ENCODE results near the gene DIP2C.

GRCh38 chr10:260755-261527, 125.7 kb downstream of the ZMYND11 start:
- RRBS: no CpG with 5 or more reads among the region's 20 CpGs
CAGE:
- cytosol, long polyA plus RNA: no peak
- long polyA plus RNA: no peak
- nucleus, long polyA plus RNA: no peak

DNA sequence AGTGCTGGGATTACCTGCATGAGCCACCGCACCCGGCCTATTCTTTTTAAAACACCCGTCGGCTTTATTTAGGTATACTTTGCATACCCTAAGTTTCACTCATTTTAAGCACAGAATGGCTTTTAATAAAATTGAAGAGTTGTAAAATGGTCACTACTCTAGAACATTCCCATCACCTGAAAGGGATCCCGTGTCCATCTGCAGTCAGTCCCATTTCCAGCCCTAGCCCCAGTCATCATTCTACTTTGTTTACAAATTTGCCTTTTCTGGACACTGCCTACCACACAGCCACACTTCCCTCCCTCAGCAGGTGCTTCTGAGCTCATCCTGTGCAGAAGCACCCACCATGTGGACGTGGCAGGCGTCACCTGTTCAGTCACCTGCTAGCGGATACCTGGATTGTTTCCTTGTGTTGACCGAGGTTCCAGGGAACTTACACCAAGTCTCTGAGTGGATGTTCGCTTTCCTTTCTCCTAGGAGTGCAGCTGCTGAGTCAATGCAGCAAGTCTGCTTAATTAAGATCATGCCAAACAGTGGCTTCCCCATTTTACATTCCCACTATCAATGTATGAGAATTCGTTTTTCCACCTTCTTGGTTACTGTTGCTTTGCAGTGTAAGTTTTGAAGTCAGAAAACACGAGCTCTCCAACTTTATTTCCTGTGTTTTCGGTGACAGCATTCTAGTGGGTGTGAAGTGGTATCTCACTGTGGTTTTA, 198.1 kb downstream of the ZMYND11 start:
- RRBS: no CpG with 5 or more reads among the region's 13 CpGs
CAGE:
- cytosol, long polyA plus RNA: no peak
- long polyA plus RNA: no peak
- nucleus, long polyA plus RNA: no peak

DNA sequence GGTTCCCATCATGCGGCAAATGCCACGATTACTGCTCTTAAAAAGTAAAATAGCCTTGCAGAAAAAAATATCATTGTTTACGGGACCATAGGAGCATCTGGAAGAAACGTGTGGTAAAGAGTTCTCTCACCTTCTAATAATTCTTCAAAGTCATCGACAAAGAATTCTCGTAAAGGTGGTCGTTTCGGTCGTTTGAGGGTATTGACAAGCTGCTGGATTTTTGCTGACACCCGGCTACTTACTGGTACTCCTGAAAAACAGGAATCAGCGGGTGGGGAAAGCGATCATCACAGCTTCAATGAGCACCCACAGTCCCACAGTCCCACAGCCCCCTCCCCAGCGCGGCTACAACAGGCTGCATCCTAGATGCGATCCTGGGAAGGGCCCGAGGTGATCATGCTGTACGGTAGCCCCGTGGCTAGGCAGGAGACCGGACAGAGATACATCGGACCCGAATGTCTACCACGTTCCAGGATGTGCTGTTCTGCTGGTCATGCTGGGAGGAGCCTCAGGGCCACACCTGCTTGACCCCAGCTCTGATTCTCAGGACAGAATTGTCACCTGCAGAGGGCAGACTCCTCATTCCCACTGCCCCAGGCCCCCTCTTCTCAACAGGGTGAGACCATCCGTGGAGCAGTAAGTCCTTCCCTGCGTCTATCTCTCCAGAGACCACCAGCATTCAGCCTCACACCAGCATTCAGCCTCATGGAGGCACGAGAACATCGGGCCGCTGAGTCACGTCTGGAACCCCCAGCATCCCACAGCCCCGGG, 273.6 kb downstream of the DIP2C start:
- RRBS: no CpG with 5 or more reads among the region's 29 CpGs
CAGE:
- cytosol, long polyA plus RNA: no peak
- long polyA plus RNA: no peak
- nucleus, long polyA plus RNA: no peak

- RRBS: no CpG with 5 or more reads among the region's 9 CpGs
CAGE:
- cytosol, long polyA plus RNA: no peak
- long polyA plus RNA: no peak
- nucleus, long polyA plus RNA: no peak
Observed at GRCh38 chr10:454643-455259, 234.7 kb downstream of the DIP2C start.

- RRBS: no CpG with 5 or more reads among the region's 9 CpGs
CAGE:
- cytosol, long polyA plus RNA: no peak
- long polyA plus RNA: no peak
- nucleus, long polyA plus RNA: no peak
Observed at GRCh38 chr10:546969-547436, 142.5 kb downstream of the DIP2C start.

DNA sequence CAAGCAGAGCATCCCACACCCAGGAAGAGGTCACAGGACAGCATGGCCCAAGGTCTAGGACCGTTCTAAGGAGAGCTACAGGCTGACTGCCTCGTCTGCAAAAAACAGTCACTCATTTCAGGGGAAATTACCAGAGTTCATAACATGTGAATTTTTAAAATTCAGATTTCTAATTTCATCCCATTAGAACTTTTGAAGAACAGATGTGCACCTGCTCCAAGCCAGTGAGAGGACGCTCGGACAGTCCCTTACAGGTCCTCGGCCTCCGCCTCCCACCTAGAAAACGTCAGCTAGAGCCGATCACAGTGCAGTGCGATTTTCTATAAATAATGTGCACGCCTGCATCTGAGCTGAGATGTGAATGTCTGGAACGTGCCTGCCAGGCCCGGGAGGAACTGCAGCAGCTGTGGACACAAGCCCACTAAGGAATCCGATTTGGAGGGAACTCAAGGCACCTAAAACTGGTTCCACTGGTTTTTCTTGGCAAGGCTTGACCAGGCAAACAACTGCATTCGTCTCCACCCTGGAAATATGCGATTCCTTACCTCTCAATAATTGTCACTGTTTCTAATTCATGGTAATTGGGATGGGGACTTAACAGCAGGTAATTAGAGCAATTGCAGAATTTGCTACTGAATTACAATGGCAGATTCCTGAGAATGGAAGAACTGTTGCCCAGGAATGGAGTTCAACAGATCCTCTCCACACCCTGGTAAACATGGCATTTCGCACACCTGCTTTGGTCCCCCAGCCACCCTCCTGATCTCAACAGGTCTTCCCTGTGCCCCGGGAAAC, 76.2 kb downstream of the DIP2C start:
- RRBS: no CpG with 5 or more reads among the region's 17 CpGs
CAGE:
- cytosol, long polyA plus RNA: no peak
- long polyA plus RNA: no peak
- nucleus, long polyA plus RNA: no peak

DNA sequence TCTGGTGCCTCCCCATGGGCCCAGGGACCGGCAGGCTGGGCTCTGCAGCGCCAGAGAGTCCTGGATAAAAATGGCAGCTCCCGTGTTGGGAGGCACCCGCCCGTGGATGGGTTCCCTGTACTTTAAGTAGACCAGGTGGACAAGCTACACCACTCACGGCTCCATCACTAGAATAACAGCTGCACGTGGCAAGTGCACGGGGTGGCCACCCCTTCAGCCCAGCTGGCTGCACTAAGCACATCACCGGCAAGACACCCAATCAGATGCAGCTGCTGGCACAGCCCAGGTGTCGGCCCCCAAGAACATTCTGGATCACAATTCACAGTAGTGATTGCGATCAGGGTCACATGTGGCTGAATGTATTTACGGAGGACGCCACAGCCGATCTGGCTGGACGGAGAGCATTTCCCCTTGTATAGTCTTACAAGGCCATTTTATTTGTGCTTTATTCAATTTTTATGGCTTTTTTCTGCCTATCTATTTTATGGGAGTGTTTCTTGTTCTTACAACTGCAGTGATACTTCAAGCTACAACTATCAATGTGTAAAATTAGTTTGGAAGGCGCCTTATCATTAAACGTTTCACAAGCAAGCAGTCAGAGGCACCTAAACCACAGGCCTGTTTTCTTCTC, 69.6 kb downstream of the DIP2C start:
- RRBS: no CpG with 5 or more reads among the region's 17 CpGs
CAGE:
- cytosol, long polyA plus RNA: no peak
- long polyA plus RNA: no peak
- nucleus, long polyA plus RNA: no peak

GRCh38 chr10:663695-664689, 25.5 kb downstream of the DIP2C start:
- RRBS: no CpG with 5 or more reads among the region's 27 CpGs
CAGE:
- cytosol, long polyA plus RNA: no peak
- long polyA plus RNA: no peak
- nucleus, long polyA plus RNA: no peak

GRCh38 chr10:689324-690409, at the start of gene DIP2C:
TSS of gene DIP2C (minus strand) at chr10:689668.
- RRBS: 2% methylated on average over 31 of the region's 157 CpGs
CAGE:
- cytosol, long polyA plus RNA: no peak
- long polyA plus RNA: no peak
- nucleus, long polyA plus RNA: start-site peak on the minus strand at chr10:689583-689887, 29 reads

- RRBS: no CpG with 5 or more reads among the region's 13 CpGs
CAGE:
- cytosol, long polyA plus RNA: no peak
- long polyA plus RNA: no peak
- nucleus, long polyA plus RNA: no peak
Observed at GRCh38 chr10:693307-694044, 4.0 kb upstream of the DIP2C start.

DNA sequence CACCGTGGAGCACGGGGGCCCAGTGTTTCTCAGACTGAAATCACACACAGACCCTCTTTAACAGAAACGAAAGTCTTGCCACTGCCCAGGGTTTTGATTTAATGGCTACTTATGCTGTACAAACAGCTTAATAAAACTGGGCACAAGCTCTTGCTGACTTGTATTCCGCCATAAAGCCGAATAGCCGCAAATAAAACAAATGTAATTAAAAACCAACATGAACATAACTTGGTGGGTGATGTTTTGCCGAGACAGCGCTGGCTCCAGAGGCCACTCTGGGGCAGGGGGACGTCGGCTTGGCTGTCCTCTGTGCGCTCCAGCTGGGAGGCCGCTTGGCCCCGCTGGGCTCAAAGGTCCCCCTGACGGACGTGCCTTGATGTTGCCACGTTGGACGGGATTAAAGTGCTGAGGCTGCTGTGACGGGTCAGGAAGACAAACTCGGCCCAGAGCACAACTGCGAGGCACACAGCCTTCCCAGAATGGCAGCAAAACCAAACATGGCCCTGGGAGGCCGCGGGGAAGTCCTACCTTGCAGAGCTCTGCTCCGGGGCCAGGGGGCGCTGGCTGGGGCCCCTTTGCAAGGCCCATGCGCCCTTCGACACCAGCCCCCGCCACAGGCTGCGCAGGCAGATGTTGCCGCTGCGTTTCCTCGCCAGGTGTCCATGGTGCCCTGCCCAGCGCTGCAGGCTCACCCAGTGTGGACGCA, 99.3 kb upstream of the DIP2C start:
- RRBS: no CpG with 5 or more reads among the region's 33 CpGs
CAGE:
- cytosol, long polyA plus RNA: no peak
- long polyA plus RNA: no peak
- nucleus, long polyA plus RNA: no peak

- RRBS: no CpG with 5 or more reads among the region's 9 CpGs
CAGE:
- cytosol, long polyA plus RNA: no peak
- long polyA plus RNA: no peak
- nucleus, long polyA plus RNA: no peak
Observed at GRCh38 chr10:818326-819105, 113.0 kb downstream of the LARP4B start.

GRCh38 chr10:824623-825551, 106.6 kb downstream of the LARP4B start:
- RRBS: no CpG with 5 or more reads among the region's 10 CpGs
CAGE:
- cytosol, long polyA plus RNA: no peak
- long polyA plus RNA: no peak
- nucleus, long polyA plus RNA: no peak

DNA sequence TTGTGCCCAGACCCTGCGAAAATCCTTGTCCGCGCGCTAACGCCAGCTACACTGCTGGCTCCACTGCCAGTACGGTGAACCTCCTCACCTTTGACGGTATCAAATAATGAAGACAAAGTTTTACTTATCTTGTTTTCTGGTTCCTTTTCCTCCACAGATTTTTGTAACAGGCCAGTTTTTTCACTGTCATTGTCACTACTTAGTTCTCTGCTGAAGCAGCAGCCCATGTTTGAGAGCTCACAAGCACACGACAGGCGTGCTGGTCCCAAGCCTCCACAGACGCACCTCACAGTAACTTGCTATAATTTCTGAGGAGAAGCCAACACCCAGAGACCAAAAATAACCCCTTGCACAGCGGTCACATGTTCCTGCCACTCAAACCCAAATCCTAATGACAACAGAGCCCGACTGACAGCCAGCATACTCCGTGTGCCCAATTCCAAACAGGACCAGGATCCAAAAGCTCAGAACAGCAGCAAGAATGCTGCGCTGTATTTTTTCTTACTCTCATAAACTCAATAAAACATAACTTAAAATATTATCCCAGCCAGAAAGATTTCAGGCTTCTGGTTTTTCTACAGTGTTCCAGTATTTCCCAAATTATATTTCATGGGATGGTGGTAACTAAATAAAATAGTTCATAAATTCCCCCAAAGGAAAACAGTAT, 58.5 kb downstream of the LARP4B start:
- RRBS: no CpG with 5 or more reads among the region's 14 CpGs
CAGE:
- cytosol, long polyA plus RNA: no peak
- long polyA plus RNA: no peak
- nucleus, long polyA plus RNA: no peak

DNA sequence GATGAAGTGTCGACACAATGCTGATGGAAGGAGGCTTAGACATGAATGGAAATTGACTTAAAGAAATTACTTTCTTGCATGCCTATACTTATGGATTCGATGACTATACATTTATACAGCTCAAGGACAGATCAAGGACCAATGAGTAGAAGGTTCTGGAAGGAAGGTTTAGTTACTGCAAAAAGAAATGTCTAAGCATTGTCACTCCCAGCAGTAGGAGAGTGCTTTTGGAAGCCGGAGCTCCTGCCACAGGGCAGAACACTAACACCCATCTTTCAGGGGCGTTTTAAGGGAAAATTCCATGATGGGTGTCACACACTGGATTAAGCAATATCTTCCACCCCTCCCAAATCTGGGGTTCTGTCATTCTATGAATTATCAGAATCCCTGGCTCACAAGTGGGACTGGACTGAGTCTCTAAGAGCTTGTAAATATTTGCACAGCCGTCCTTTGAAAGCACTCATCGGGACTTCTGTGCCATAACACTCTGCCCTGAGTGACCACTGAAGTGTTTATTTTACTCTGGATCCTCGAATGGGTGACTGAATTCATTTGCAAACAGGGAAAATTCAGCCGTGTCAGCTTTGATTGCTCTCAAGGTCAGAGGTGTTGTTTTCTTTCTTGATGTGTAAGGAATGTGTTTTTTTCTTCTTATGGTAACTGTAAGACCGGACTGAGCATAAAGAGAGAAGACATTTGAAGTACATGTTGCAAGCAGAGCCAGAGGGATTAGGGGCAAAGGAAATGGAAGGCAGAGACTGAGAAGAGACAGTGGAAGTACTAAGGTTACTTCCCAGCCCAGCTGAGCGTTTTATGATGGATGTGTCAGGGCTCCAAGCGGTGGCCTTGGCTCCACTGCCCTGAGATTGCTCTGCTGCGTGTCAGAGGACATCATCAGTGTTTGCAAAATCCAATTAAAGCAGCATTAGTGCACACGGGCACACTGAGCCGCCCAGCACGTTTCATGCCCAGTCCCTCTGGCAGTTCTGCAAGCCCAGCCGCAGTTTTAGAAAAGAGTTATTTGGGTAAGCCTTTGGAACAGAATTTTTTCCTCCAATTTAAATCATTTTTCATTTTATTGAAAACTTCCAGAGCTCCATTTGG, 17.8 kb upstream of the GTPBP4 start:
- RRBS: no CpG with 5 or more reads among the region's 16 CpGs
CAGE:
- cytosol, long polyA plus RNA: no peak
- long polyA plus RNA: no peak
- nucleus, long polyA plus RNA: no peak

DNA sequence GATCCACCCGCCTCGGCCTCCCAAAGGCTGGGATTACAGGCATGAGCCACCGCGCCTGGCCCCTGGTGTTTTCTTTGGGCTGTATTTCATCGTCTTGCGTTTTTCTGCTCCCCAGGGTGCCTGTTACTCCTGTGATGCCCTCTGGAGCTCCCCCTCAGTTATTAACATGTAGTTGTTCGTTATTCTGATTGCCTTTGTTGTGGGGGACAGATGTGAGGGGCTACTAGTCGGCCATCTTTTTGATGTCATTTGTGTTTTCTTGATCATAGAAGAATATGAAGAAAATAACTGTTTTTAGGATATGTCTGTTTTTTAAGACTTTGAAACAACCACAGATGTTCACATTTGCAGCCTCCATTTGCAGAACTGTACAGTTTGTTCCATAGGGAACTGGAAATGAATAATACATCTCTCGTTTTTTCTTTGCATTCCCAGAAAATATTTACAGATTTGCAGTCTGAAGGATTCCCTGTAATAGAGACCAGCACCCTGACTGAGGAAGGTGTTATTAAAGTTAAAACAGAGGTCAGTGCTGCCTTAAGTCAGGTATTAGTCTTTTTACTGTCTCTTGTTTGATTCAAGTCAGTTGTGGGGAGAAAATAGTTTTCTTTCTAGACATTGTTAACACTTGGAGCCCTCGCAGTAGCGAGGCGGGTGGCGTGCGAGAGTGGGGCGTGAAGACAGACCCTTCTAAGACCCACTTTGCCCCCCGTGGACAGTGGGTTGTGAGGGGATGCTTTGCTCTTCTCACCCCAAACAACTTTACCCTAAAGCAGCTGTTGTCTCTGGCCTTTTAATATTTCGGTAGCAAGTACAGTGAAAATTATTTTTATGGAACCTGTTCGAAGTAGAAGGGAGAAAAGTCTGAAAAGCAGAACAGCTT, 17.4 kb downstream of the GTPBP4 start:
- RRBS: no CpG with 5 or more reads among the region's 18 CpGs
CAGE:
- cytosol, long polyA plus RNA: no peak
- long polyA plus RNA: no peak
- nucleus, long polyA plus RNA: no peak

GRCh38 chr10:1014060-1014411, 11.6 kb downstream of the IDI2 start:
- RRBS: no CpG with 5 or more reads among the region's 8 CpGs
CAGE:
- cytosol, long polyA plus RNA: no peak
- long polyA plus RNA: no peak
- nucleus, long polyA plus RNA: no peak

GRCh38 chr10:1015477-1016109, 10.1 kb downstream of the IDI2 start:
- RRBS: 98% methylated on average over 4 of the region's 20 CpGs
CAGE:
- cytosol, long polyA plus RNA: no peak
- long polyA plus RNA: no peak
- nucleus, long polyA plus RNA: no peak

DNA sequence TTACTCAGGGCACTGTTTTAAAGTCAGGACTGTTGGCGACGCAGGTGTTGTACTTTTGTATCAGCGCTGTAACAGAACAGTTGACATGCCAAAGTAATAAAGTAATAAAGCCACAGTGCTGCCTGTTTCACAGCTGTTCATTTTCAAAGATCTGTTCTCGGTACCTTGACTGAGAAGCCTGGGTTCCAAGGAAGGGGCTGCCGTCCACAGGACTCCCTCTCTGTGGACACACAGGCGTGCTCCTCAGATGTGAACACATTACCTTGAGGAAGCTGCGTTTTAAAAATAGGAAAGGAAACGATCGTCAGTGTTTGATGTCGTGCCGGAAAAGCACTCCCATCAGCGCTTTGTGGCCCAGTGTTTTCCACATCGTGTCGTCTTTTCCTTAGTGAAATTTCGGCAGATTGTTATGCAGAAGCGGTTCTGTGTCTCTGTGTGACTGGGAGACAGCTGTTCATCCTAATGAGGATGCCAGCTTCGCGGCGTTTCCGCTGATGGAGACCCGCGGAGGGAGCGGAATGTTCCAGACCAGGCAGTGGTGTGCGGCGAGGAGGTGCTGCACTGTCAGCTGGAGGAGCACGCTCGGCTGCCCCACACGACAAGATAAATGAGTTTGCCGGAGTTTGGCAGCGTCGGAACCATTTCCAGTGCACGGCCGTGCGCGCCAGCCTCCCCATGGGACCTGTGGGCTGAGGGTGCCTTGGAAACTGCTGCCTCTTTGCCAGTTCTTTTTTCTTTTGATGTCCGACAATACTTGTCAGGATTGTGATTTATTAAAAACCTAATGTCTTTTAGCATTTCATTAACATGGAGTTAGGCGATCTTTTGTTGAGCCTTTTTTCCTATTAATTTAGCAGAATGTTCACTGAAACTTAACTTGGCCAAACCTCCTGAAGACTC, 64.5 kb downstream of the WDR37 start:
- RRBS: no CpG with 5 or more reads among the region's 37 CpGs
CAGE:
- cytosol, long polyA plus RNA: no peak
- long polyA plus RNA: no peak
- nucleus, long polyA plus RNA: no peak

- RRBS: no CpG with 5 or more reads among the region's 8 CpGs
CAGE:
- cytosol, long polyA plus RNA: no peak
- long polyA plus RNA: no peak
- nucleus, long polyA plus RNA: no peak
Observed at GRCh38 chr10:1453607-1454134, 283.7 kb downstream of the ADARB2 start.